Spinal cord (tissue), 3 donors: ENCODE results near the gene ARRDC4.

- PRO-cap = no peak
- RAMPAGE, long total RNA = no peak
Observed at GRCh38 chr15:95328984-95329941, 1001.2 kb upstream of the NR2F2 start.

DNA sequence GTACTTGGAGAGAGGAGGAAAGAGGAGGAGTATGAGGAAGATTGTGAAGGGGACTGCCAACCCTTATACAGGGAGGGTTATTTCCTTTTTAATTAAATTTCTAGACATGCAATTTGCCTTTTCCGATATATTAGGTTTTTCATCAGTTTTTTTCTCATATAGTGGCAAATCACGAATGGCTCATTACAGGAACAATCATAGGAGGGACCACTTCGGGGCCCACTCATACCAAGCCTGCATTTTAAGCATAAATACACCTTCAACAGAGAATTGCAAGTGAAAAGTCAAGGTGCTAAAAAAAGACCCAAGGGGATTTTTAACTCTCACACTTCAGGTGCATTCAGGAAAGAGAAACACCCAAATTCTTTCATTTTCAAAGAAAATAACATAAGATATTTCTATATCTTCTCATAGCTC is 979.7 kb upstream of the NR2F2 start:
- PRO-cap = no peak
- RAMPAGE, long total RNA = no peak

- PRO-cap = no peak
- RAMPAGE, long total RNA = no peak
Observed at GRCh38 chr15:95845800-95846663, 484.5 kb upstream of the NR2F2 start.

DNA sequence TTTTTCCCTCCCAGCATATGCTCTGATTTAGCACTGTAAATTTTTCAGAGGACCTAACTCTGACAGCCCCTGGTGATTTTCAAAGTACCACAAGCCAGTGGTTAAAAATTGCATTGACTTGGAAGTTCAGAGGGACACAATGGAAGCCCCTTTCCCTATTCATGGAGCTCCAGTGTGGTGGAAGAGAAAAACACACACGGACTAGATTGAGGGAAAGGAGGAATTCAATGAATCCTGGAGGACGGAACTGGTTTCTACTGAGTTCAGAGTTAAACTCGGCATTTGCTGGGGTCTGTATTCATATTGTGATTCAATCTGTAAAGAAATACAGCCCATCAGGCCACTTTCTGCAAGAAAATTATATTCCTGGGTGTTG is 3.1 kb upstream of the NR2F2 start:
- PRO-cap = no peak
- RAMPAGE, long total RNA = no peak

GRCh38 chr15:96335847-96336630 is 5.5 kb downstream of the NR2F2 start:
- PRO-cap = no peak
- RAMPAGE, long total RNA = no peak

DNA sequence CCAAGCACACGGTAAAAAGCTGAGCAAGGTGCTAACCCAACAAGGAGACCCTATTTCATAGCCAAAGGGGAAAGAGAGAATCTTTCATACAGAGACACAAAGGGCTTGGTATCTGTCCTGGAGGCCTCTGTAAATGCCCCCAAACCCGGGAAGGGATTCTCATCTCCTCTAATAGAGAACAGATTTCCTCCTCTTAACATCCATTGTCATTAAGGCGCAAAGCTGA is 11.9 kb downstream of the NR2F2 start:
- PRO-cap = no peak
- RAMPAGE, long total RNA = no peak

GRCh38 chr15:96342734-96343789 is 12.6 kb downstream of the NR2F2 start:
- PRO-cap = no peak
- RAMPAGE, long total RNA = no peak

- PRO-cap = no peak
- RAMPAGE, long total RNA = no peak
Observed at GRCh38 chr15:96491262-96491708, 160.8 kb downstream of the NR2F2 start.

GRCh38 chr15:97177171-97177617 is 783.3 kb upstream of the ARRDC4 start:
- PRO-cap = no peak
- RAMPAGE, long total RNA = no peak

DNA sequence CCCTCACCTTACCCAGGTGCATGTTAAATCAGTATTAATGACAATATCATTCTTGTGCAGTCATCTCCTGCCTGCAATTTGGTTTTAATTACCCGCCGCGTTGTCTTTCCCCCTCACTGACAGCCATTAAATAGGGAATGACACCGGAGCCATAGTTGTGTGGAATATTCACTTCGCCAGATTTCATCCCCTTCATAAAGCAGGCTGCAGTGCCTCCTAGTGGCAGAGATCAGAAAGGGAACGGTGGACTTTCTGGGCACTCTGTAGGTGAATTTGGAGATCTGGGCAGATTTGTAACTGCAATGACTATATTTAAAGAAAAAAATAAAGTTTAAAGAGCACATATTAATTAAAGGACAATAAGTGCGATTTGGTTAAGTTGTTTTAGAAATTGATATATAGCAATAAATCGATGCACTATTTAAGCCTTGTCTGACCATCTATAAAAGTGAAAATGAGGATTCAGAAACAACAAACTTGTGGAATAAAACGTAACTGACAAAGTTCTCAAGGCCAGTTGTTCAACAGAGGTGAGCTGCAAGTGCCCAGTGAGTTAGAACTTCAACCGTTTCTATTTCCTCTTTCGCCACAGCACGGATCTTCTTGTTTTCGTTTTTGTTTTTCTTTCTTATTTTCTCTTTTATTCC is 725.1 kb upstream of the ARRDC4 start:
- PRO-cap = no peak
- RAMPAGE, long total RNA = no peak

DNA sequence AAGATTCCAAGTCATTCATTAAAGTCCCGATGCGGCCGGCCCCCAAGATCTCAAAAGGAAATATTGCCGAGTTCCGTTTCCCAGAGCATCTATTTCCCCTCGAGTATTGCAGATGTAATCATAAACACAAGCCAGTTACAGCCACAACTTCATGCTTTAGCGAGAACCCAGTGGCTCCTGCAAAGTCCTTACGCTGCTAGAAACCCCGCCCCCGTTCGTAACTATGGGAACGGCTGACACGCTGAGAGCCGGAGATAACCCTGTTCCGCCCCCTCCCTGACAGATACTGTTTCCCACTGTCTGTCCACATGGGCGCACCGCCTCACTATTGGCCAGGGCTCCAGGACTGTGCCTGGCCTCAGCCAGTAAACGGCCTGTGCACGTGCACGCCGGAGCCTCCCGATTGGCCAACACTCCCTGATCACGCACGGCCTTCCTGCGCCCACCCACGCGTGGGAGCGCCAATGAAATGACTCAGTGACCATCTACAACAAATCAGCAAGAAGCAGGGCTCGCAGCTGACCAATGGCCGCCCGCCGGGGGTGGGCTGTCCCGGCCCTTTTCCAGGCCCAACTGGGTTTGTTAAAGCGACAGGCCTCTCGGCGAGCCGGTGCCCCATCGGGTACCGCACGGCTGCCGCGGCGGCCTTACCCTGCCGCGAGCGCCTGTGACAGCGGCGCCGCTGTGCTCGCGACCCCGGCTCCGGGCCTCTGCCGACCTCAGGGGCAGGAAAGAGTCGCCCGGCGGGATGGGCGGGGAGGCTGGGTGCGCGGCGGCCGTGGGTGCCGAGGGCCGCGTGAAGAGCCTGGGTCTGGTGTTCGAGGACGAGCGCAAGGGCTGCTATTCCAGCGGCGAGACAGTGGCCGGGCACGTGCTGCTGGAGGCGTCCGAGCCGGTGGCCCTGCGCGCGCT is at the start of gene ARRDC4:
ARRDC4 (plus strand) TSS at position 590 of the 912 bp plus-strand sequence.
- PRO-cap = no peak
- RAMPAGE, long total RNA = no peak

- PRO-cap = no peak
- RAMPAGE, long total RNA = no peak
Observed at GRCh38 chr15:98103507-98103838, 143.0 kb downstream of the ARRDC4 start.

GRCh38 chr15:98722518-98723112 is 74.3 kb downstream of the IGF1R start:
- PRO-cap = no peak
- RAMPAGE, long total RNA = no peak

GRCh38 chr15:98777232-98777944 is 129.0 kb downstream of the IGF1R start:
- PRO-cap = no peak
- RAMPAGE, long total RNA = no peak

GRCh38 chr15:98845132-98845546 is 162.5 kb downstream of the PGPEP1L start:
- PRO-cap = no peak
- RAMPAGE, long total RNA = no peak

GRCh38 chr15:98901392-98902111 is 106.0 kb downstream of the PGPEP1L start:
- PRO-cap = no peak
- RAMPAGE, long total RNA = no peak

DNA sequence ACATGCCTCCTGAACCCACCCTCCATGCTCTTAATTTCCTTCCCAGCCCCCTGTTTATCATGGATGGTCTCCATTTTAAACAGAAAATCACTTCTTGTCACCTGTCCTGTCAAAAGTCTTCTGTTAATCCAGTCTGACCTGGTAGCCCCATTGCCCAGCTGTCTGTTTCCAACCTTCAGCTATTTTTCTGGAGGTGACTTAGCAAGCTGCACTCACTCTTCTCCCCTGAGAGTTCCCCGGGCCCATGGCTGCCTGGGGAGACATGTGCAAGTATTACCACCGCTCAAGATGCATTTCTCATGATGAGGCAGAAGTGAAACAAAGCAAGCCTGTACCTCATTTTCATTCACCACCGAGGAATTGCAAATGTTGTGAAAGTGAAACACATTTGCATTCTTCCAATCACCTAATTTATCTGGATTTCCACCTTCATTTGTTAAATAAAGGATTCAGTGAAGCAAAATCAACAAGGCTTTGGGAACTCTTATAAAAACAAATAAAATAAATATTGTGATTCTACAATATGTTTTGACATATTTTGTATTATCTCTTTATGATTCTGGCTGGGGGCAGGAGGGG is 14.5 kb upstream of the SYNM start:
- PRO-cap = no peak
- RAMPAGE, long total RNA = no peak

- PRO-cap = no peak
- RAMPAGE, long total RNA = no peak
Observed at GRCh38 chr15:99180189-99180592, 69.2 kb downstream of the TTC23 start.

- PRO-cap = no peak
- RAMPAGE, long total RNA = no peak
Observed at GRCh38 chr15:99442689-99443081, 123.1 kb upstream of the MEF2A start.

- PRO-cap = no peak
- RAMPAGE, long total RNA = no peak
Observed at GRCh38 chr15:99504704-99505253, 61.0 kb upstream of the MEF2A start.